GM19239 (cell line): ENCODE results near the genes TRAF7, CASKIN1 and ATP6V0C.

DNA sequence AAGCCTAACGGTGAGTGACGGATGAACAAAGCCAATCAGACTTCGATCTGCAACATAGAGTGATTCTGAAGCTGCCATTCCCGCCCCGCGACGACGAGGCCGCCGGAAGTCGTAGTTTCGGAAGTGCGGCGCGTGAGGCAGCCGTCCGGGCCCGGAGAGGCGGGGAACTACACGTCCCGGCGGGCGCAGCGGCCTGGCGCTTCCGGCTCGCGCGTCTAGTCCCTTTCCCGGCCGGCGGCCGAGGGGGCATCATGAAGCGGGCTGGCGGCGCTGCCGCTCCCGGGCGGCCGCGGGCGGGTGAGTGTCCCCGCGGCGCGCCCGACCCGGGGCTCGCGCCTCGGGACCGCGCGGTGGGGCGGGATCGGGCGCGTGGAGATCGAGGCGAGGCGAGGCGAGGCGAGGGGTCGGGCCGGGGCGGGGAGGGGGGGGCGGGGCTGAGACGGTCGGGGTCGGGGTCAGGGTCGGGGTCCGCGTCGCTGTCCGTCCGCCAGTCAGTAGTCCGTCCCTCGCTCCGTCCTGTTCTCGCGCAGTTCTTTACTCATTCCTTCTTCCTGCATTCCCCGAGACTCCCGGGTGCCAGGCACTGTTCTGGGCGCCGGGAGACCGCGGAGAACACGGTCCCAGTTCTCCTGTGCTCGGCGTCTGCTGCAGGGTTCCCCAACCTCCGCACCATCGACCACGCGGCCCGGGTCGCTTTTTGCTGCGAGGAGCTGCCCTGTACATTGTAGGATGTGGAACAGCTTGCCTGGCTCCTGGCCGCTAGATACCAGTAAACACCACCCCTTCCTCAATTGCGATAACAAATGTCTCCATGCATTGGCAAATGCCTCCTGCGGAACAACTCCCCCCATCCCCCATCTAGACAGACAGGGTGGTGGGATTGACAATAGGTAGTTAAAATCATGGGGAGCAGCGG is at the start of gene TRAF7:
TRAF7 (plus strand) TSS at position 221 of the 916 bp plus-strand sequence.
- RRBS = 2% methylated on average over 42 of the region's 101 CpGs

GRCh38 chr16:2157274-2158565 is 2.1 kb downstream of the TRAF7 start:
- RRBS = no CpG with 5 or more reads among the region's 43 CpGs

- RRBS = 73% methylated on average over 37 of the region's 138 CpGs
These were observed 17.8 kb downstream of the CASKIN1 start for GRCh38 chr16:2178306-2179296.

GRCh38 chr16:2196104-2197152 is at the start of gene CASKIN1:
CASKIN1 (minus strand) TSS chr16:2196605.
- RRBS = 3% methylated on average over 77 of the region's 153 CpGs

GRCh38 chr16:2235813-2236317 is 379 bp upstream of the DNASE1L2 start:
- RRBS = 80% methylated on average over 4 of the region's 16 CpGs

DNA sequence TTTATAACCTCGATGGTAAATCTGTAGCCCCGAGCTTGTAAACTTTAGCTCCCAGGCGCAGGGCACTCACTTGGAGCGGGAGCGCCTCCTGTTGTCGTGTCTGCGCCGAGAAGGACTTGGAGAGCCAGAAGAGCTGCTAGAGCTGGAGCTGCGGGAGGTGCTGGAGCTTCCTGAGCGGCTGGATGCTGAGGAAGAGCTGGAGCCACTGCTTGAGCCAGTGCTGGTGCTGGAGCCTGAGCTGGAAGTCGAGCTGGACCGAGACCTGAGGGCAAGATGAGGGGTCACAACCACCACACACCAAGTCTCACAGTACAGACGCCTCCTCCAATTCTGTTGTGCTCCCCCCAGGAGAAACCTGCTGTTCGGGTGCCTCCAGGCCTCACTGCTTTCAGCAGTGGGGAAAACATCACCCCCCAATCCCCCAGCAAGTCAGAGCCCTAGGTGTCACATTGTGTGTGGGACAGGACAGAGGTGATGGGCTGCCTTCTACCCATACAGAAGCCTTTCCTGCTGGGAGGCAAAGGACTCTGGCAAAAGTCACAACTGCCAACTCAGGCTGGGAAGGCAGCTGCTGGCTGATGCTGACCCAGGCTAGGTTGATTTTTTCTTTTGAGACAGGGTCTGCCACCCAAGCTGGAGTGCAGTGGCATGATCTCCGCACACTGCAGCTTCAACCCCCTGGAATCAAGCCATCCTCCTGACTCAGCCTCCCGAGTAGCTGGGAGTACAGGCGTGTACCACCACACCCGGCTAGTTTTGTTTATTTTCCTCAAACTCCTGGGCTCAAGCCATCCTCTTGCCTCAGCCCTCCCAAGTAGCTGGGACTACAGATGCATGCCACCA is 4.7 kb downstream of the RNPS1 start:
- RRBS = no CpG with 5 or more reads among the region's 18 CpGs

DNA sequence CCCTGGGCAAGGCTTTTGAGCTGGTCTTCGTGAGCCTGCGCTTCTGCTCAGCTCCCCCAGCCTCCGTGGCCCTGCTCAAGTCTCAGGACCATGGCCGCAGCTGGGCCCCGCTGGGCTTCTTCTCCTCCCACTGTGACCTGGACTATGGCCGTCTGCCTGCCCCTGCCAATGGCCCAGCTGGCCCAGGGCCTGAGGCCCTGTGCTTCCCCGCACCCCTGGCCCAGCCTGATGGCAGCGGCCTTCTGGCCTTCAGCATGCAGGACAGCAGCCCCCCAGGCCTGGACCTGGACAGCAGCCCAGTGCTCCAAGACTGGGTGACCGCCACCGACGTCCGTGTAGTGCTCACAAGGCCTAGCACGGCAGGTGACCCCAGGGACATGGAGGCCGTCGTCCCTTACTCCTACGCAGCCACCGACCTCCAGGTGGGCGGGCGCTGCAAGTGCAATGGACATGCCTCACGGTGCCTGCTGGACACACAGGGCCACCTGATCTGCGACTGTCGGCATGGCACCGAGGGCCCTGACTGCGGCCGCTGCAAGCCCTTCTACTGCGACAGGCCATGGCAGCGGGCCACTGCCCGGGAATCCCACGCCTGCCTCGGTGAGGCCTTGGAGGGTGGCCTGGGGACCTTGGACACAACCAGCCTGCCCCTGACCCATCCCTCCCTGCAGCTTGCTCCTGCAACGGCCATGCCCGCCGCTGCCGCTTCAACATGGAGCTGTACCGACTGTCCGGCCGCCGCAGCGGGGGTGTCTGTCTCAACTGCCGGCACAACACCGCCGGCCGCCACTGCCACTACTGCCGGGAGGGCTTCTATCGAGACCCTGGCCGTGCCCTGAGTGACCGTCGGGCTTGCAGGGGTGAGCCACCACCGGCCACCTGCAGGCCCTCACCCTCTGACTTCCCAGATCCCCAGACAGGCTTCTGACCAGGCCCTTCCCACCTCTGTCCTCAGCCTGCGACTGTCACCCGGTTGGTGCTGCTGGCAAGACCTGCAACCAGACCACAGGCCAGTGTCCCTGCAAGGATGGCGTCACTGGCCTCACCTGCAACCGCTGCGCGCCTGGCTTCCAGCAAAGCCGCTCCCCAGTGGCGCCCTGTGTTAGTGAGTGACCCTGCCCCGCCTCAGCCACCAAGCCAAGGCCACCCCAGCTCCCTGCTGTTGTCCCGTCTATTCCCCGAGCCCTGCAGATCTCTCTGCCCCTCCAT is 1.3 kb downstream of the NTN3 start:
- RRBS = 89% methylated on average over 8 of the region's 60 CpGs

DNA sequence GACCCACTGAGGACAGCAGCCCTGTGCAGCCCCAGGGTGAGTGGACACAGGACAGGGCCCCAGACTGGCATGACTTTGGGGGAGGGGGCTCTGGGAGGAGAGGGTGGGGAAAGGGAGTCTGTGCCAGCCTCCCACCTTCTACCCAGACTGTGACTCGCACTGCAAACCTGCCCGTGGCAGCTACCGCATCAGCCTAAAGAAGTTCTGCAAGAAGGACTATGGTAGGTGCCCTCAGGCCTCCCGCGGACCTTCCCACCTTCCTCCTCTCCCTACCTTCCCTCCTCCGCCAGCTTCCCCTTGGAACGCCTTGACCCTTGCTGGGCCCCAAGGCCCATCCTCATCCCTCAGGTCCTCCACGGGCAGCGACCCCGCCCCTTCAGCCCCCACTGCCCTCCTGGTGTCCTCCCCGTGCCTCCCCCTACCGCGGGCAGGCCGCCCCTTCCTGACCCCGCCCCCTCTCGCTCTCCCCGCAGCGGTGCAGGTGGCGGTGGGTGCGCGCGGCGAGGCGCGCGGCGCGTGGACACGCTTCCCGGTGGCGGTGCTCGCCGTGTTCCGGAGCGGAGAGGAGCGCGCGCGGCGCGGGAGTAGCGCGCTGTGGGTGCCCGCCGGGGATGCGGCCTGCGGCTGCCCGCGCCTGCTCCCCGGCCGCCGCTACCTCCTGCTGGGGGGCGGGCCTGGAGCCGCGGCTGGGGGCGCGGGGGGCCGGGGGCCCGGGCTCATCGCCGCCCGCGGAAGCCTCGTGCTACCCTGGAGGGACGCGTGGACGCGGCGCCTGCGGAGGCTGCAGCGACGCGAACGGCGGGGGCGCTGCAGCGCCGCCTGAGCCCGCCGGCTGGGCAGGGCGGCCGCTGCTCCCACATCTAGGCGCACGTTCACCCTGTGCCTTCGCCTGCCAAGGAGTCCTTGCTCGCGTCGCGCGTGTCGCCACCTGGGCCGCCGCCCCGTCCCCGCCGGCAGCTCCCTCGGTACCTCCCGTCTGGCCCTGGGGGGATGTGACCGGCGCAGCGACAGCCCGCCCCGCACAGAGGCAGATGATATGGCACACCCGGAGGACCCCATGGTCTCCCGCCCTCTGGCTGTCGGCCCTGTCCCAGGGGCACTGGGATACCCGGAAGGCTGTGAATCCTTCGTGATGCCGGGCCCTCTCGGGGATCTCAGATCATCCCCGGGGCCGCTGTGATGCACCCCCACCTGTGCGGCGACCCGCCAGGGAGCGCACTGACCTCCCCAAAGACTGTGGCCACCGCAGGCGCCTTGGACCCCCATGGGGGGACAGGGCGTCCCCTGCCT is 1.2 kb upstream of the TBC1D24 start:
- RRBS = 2% methylated on average over 37 of the region's 119 CpGs

GRCh38 chr16:2512783-2513512 is 804 bp upstream of the ATP6V0C start:
- RRBS = 3% methylated on average over 6 of the region's 22 CpGs

DNA sequence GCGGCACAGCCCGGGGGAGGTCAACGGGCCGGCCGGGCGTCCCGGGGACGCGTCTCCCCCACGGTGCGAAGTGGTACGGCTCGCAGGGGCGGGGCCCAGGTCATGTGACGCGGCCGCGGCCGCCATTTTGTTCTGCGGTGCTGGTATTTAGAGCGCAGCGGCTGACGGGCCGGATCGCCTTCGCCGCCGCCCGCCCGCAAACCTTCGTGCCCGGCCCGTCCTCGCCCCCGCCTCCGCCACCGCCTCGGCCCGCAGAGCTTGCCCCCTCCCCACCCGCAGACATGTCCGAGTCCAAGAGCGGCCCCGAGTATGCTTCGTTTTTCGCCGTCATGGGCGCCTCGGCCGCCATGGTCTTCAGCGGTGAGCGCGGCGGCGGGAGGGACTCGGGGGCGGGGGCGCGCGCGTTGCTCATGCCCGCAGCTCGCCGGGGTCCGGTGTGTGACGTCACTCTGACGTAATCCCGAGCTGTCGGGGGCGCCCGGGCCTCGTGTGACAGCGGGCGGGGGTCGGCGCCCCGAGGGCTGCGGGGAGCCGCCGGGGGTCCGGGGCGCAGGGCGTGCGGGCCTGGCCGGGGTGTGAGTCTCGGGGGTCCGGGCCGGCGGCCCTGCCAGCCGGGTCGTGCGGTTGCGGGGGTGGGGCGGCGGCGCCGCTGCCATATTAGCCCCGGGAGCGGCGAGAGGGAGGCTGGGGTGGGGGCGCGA is at the start of gene ATP6V0C:
ATP6V0C (plus strand) TSS at position 130 of the 701 bp plus-strand sequence.
- RRBS = 1% methylated on average over 34 of the region's 101 CpGs

DNA sequence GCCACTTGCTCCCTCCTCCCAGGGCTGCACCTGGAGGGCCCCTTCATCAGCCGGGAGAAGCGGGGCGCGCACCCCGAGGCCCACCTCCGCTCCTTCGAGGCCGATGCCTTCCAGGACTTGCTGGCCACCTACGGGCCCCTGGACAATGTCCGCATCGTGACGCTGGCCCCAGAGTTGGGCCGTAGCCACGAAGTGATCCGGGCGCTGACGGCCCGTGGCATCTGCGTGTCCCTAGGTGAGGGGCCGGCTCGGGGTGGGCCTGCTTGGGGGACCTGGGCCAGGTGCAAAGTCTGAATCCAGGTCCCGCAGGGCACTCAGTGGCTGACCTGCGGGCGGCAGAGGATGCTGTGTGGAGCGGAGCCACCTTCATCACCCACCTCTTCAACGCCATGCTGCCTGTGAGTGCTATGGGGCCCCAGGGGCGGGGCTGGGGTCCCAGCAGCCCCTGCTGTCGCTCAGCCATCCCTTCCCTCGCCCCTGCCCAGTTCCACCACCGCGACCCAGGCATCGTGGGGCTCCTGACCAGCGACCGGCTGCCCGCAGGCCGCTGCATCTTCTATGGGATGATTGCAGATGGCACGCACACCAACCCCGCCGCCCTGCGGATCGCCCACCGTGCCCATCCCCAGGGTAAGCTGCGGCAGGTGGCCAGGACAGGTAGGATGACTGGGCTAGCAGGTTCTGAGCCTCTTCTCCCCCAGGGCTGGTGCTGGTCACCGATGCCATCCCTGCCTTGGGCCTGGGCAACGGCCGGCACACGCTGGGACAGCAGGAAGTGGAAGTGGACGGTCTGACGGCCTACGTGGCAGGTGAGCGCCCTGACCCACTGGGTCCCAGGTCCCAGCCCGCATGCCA is 3.2 kb downstream of the CEMP1 start:
- RRBS = 94% methylated on average over 6 of the region's 52 CpGs

GRCh38 chr16:2562601-2563217 is 24.9 kb downstream of the PDPK1 start:
- RRBS = no CpG with 5 or more reads among the region's 26 CpGs

GRCh38 chr16:2602445-2602748 is 64.6 kb downstream of the PDPK1 start:
- RRBS = no CpG with 5 or more reads among the region's 4 CpGs

GRCh38 chr16:2663960-2664977 is 18.1 kb upstream of the KCTD5 start:
- RRBS = no CpG with 5 or more reads among the region's 24 CpGs

DNA sequence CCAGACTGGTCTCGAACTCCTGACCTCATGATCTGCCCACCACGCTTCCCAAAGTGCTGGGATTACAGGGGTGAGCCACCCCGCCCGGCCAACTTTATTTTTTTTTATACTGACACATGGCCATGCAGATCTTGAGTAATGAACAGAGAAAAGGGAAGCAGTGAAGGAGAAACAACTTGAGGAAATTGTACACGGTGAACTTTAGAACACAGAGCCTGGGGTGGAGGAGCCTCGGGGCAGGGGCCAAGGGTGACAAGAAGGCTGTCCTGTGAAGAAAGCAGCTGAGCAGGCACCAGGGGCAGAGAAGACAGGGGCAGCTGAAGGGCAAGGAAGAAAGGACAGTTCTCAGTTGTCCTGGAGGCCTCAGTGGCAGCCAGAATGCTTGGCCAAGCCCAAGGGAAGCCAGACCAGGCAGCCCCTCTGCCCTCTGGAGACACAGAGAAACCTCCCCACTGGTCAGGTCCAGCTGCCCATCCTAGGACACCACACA is 7.8 kb upstream of the KCTD5 start:
- RRBS = no CpG with 5 or more reads among the region's 6 CpGs

- RRBS = no CpG with 5 or more reads among the region's 8 CpGs
These were observed 280 bp upstream of the PRSS27 start for GRCh38 chr16:2720437-2720570.

- RRBS = no CpG with 5 or more reads among the region's 13 CpGs
These were observed 5.4 kb downstream of the SRRM2 start for GRCh38 chr16:2757723-2758387.

- RRBS = 95% methylated on average over 2 of the region's 10 CpGs
These were observed 1.8 kb downstream of the PRSS22 start for GRCh38 chr16:2856146-2856610.

DNA sequence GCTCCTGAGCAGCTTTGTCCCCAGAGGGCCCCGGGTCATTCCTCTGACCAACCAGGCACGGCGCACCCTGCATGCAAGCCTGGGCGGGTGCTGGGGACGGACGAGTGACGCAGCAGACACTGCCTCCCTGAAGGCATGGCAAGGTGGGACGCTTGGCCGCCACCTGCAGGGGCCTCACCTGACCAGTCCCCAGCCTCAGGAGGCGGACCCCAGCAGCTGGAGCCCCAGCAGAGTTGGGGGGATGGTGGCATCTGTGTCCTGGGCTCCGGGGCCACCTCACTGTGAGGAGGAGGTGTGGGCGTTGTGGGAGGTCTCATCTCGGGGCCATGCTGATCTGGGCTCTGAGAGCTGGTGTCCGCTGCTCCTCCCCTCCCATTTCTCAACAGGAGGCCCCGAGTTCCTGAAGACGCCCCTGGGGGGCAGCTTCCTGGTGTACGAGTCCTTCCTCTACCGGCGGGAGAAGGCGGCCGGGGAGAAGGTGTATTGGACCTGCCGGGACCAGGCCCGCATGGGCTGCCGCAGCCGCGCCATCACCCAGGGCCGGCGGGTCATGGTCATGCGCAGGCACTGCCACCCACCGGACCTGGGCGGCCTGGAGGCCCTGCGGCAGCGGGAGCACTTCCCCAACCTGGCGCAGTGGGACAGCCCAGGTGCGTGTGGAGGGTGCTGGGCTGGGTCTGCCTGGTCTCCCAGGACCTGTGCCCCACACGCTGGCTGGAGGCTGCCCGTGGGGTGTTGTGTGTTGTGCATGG is 25.2 kb downstream of the FLYWCH1 start:
- RRBS = no CpG with 5 or more reads among the region's 37 CpGs

- RRBS = no CpG with 5 or more reads among the region's 13 CpGs
These were observed 4.7 kb upstream of the CLDN9 start for GRCh38 chr16:3008042-3008484.